Endothelial cell (in vitro differentiated cells): ENCODE measurements around the gene TNFAIP2.

DNA sequence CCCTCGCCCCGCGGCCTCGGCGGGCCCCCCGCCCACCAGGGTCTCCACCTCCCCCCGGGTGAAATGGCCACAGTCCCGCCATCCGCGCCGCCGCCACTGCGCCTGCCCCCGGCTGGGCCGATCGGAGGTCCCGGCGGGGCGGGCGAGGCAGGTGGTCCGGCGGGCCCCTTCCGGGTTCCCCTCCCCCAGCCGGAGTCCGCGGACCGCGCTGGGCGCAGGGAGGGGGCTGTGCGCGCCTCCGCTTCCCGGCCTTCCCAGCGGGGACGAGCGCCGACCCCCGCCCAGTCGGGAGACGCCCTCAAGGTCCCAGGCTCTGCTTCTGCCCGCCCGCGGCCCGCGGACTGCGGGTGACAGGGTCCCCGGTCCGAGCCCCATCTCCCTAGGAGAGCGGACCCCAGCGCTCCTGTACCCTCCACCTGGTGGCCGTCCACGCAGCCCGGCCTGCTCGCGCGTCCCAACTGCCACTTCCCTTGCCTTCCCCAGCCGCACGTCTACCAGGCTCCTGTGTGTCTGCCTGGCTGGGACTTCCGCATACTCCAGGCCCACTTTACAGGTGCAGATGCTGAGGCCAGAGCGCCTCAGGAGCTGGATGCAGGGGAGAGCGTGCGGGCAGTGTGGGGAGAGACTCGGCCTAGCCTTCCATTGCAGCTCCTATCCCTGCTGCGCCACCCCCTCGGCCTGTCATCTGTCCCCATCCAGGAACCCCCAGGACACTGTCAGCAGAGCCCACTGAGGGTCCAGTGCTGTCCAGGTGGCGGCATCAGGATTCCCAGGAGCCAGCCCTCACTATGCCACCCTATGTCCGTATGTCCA lies 7.8 kb upstream of the ANKRD9 start:
- PRO-cap: no peak

GRCh38 chr14:102551913-102552646 lies 40.4 kb upstream of the RCOR1 start:
- PRO-cap: no peak

DNA sequence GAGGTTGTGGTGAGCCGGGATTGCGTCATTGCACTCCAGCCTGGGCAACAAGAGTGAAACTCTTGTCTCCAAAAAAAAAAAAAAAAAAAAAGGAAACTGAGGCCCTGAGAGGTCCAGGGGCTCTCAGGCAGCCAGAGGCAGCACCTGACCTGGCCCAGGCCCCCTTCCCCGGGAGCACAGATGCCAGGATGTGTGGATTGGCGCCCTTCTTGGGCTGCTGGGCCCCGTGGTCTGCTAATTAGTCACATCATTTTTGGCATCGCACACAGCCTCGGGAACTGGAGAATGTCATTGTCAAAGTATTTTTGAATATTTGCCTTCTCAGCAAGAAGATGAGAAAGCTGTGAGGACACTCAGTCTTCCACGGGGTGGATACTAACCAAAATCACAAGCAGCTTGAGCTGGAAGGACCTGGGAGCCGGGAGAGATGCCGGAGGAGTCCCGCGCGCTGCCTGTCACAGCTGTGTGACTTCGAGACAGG lies 12.6 kb upstream of the RCOR1 start:
- PRO-cap: no peak

DNA sequence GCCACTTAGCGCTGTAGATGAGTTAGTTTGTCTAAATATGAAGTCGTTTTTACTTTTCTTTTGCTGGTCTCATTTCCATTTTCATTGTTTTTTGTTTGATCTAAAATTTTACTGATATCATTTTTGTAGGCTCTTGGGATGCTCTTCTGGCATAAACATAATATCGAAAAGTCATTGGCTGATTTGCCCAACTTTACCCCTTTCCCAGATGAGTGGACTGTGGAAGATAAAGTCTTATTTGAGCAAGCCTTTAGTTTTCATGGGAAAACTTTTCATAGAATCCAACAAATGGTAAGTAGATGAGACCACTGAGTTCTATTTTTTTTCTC lies 70.1 kb upstream of the TRAF3 start:
- PRO-cap: no peak

GRCh38 chr14:102714150-102714750 lies 63.0 kb upstream of the TRAF3 start:
- PRO-cap: no peak

- PRO-cap: no peak
Observed at GRCh38 chr14:102819271-102820138, 42.3 kb downstream of the TRAF3 start.

GRCh38 chr14:102870187-102870887 lies 52.1 kb upstream of the AMN start:
- PRO-cap: no peak

DNA sequence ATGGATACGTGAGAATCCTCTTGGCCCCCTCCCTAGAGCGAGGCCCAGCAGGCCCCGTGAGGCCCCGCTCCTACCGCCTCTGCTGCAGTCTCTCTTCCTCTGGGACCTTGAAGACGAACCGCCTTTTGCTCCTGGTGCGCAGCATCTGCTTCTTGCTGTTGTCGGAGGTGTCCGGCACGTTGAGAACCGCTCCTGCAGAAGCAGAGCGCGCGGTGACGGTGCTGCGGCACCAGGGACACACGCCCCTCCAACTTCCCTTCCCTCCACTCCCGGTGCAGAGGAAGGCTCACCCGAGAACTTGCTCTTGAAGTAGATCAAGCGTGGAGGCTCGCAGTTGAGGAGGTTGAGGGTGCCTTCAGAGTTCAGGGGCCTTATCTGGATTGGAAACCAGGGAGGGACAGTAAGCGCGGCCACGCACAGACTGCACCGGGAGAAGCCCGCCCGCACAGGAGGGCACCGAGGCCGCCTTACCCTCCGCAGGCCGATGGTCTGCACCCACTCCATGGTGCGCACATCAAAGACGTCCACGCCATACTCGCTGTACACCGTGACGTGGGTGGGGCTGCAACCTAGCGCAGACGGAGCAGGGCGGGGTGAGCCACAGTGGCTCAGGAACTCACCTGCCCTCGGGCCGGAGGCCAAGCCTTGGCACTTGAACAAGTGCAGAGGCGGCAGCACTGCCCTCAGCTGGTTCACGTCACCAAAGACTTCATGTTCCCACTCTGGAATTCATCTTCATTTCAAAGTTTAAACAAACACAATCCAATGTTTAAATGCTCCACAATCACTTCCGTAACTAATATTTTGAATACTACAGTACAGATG lies 17.5 kb downstream of the AMN start:
- PRO-cap: no peak

GRCh38 chr14:102970028-102970568 lies 47.6 kb downstream of the AMN start:
- PRO-cap: no peak

DNA sequence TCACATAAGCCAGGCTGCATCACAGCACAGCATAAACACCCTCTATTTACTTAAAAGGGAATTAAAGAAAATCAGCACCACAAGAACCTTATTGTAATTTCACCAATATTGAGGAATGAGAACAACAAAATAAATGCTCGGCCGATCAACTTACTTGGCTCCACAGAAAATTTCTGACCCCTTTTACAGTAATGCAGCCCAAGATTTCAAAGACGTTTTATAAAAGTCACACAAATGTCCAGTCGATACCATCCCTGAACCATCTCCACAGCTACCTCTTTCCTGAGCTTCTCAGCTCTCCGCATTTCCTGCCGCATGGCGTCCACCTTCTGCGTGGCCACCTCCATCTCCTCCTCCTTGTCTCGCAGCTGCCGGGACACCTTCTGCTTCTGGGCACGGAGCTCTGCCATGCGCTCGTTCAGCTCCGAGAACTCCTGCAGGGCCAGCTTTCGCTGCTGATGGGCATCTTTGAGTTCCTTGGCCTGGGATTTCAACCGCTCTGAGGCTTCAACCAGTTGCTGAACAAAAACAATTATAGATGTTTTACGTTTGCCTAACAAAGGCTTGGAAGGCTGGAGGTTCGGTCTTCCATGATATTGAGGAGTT lies 49.3 kb downstream of the AMN start:
- PRO-cap: no peak

DNA sequence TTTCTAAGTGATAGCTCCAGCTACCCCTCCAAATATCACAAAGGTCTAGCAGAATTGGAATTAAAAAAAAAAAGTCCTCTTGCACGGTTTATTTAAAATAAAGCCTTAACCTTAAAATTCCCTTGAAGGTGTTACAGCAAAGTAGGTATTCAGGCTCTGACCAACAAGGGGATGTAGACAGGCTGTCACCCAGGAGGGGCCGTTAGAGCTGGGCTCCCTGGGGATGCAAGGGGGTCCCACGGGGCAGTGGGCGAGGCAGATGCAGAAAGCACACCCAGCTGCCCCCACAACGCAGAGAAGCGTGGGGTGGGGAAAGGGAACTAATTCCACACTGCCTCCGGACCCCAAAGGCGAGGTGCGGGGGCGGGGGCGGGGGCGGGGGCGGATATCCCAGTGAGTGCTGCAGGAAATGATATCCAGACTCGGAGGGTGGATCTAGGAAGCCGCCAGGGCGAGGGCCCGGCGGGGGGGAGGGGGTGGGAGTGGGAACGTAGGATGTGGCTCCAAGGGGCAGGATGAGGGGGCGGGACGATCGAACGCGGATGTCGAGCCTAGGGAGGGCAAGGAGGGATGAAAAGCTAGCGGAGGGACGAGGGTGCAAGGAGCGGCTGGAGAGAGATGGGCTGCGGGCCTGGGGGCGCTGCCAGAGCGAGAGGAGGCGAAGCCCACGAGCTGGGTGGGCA lies 1.0 kb downstream of the CDC42BPB start:
- PRO-cap: unidirectional peak, plus-strand start at position 202 of the sequence; bidirectional peak, plus-strand start at position 581 of the sequence, minus-strand start at position 322 of the sequence

DNA sequence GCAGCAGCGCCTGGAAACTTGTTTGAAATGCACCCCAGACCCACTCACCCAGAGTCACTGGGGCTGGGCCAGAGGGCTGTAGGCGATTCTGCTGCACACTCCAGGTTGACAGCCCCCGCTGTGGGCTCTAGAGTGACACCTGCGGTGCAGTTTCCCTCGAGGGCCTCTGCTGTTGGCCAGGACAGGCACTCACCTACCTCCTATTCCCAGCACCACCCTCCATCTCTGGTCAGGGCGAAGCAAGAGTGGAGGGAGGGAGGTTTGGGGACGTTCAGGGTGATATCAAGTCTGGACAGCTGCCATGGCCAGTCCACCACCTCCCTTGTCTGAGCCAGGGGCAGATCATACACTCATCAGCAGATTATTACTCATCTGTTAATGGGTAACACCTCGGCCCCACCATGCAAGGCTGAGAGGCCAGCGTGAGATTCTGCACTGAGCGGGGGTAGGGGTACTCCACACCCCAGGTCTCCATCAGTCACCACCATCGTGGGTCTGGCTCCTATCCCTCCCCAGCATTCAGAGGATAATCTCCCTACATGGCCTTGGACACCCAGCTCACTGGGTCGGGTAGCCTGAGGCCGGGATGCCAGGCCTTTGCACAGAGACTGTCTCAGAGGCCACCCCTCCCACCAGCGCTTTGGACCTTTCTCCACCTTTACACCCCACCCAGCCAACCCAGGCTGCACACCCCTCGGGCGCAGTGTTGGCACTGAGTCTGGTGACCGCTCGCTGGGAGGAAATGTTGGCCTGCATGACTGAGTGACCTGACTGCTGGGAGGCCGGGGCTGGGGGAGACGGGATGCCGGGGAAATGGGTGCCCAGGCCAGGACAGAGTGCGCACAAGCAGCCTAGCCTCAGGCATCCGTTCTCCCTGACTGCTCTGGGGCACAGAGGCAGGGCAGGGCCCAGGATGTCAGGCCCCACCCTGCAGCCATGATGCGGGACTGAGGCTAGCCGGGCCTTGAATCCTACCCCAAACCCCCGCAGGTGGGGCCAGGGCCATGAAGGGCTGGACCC lies 10.8 kb upstream of the LBHD2 start:
- PRO-cap: unidirectional peak, minus-strand start at position 217 of the sequence

GRCh38 chr14:103074806-103075431 lies 9.1 kb upstream of the LBHD2 start:
- PRO-cap: no peak

DNA sequence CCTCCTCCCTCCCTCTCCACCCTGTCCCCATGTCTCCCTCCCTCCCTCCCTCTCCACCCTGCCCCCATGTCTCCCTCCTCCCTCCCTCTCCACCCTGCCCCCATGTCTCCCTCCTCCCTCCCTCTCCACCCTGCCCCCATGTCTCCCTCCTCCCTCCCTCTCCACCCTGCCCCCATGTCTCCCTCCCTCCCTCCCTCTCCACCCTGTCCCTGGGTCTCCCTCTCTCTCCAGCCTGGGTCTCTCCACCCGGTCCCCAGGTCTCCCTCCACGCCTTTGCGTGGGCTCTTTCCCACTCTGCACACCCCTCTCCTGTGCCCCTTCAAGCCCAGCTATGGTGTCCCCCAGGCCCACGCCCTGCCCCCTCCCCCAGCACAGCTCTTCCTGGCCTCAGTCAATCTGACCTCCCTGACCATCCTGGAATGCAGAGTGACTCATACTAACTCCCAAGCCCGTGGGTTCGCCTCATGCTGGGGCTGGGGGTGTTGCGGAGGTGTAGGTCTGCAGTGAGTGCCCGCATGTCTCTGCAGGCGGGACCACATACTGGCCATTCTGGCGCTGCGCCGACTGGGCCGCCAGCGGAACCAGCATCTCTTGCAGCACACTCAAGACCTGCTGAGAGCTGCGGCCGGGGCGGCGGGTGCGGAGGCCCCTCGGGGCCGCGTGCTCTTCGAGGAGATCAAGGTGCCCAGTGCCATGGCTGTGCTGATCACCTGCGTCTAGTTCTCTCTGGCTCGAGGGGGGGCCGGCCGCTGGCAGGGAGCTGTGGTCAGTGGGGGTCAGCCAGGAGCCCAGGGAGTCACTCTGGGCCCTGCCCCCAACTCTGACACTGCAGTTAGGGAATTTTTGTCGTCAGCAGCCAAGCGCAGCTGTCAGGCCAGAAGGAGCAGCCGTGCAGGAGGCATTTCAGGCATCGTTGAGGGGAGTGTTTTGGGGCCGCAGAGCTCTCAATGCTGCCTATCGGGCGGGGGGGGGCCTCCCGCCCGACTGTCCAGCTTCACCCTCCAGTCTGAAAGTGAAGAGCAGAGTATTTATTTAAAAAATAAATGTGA lies 13.4 kb upstream of the TNFAIP2 start:
- PRO-cap: no peak

GRCh38 chr14:103110553-103111472 lies 12.4 kb upstream of the TNFAIP2 start:
- PRO-cap: no peak

GRCh38 chr14:103122517-103123648 lies at the start of gene TNFAIP2:
Gene TNFAIP2, plus strand, starts transcription at chr14:103123461.
- PRO-cap: unidirectional peak, plus-strand start at chr14:103122817; unidirectional peak, plus-strand start at chr14:103122876; bidirectional peak, plus-strand start at chr14:103123459, minus-strand start at chr14:103123206

DNA sequence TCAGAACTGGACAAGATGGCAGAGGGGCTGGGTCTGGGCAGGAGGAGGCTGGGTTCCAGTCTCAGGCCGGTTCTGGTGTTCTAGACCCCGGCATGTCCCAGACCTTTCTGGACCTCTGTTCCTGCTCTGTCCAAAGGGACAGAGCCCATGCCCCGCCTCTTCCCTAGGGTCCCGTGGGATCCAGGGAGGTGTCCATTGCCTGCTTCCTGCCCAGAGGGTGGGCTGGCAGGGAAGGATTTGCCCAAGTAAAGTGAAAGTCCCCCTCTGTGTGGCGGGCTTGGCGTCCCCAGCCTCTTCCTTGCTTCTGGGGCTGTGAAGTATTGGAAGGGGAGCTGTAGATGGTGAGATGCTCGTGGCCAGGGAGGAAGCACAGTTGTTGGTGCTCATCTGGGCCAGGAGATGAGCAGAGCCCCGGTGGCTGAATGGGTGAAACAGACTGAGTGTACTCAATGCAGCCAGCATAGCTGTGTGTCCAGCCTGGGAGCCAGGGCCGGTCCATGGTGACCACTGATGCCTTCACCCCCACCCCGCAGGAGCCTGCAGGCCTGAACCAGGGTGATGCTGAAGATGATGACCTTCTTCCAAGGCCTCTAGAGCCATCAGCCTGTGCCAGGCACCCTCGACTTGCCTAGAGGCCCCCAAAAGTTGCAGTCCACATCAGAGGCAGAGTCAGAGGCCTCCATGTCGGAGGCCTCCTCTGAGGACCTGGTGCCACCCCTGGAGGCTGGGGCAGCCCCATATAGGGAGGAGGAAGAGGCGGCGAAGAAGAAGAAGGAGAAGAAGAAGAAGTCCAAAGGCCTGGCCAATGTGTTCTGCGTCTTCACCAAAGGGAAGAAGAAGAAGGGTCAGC lies 2.7 kb downstream of the TNFAIP2 start:
- PRO-cap: no peak

- PRO-cap: no peak
Observed at GRCh38 chr14:103130962-103131531, 7.8 kb downstream of the TNFAIP2 start.

GRCh38 chr14:103189505-103189791 lies 66.2 kb downstream of the TNFAIP2 start:
- PRO-cap: unidirectional peak, minus-strand start at chr14:103189594

GRCh38 chr14:103205537-103206475 lies 82.5 kb downstream of the TNFAIP2 start:
- PRO-cap: no peak